RPMI7951 (cell line): ENCODE measurements around a stretch of chr17.

DNA sequence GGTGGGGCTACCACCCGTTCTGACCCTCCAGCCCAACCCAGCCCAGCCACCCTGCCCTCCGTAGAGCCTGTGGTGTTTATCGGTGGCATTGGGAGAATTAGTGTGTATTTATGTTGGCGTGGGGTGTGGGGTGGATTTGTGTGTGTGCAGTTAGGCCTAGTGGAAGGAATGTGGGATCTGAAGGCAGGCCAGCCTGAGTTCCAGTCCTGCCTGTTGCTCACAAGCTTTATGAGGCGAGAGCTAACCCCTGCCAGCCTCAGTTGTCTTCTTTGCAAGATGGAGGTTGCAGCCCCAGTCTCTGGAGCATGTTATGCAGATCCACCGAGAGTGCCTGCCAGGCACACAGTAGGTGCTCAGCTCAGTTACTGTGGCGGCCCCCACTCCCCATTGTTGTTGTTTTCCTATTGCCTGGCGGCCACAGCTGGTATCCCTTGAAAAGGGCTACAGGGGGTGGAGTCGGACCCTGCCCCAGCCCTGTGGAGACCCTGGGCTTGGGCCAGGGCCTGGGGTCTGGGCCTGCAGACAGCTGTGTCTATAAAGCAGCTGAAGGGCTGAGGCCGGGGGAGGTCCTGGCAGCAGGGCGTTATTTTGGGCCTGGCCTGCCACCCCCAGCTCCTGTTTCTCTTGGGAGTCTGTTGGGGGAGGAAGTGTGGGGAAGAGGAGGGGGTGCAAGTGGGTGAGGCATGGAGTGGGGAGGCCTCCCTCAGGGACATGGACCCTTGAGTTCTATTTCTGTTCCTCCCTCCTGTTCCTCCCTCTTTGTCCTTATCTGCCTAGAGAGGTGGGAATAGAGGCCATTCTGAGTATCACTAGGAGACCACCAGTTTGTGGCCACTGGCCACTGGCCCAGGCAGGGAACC, 5.2 kb downstream of the ERBB2 start:
- RAMPAGE, long total RNA = no peak

GRCh38 chr17:39709470-39710608, 10.0 kb downstream of the ERBB2 start:
- RAMPAGE, long total RNA = no peak

GRCh38 chr17:39728385-39728893, 1.9 kb downstream of the MIEN1 start:
- RAMPAGE, long total RNA = no peak

DNA sequence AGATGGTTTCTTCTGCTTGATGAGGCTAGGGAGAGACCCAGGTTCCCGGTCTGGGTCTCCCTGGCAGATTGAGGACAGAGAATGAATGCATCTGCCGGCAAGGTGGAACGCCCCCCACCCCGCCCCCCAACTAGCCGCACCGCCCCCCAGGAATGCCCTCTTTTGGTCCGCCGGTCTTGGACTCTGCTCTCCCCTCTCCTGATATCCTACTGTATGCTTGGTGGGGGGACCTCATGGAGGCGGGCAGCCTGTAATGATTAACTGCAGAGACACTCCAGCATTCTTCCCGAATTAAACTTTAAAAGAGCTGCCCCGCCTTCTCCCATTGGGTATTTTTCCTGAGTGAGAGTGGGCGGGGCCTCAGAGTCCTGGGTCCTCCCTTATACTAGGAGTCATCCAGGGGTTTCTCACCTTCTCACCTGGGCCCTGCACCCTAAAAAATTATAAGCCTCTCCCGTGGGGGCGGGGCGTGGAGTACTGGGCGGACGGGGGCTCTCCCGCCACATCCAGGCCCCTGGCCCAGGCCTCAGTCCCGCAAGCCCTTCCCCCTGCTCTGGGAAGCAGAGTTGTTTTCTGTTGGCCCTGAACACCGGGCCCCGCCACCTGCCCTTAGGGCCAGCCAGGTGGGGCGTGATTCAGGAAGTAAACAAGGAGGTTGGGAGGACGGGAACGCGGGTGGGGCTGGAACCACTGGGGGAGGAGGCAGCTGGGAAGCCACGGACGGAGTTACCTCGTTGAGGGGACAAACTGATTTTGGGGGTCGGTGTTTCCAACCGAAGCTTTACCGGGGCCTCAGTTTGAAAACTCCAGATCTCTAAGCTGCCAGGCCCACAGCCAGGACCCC, 1.5 kb downstream of the GRB7 start:
- RAMPAGE, long total RNA = no peak

DNA sequence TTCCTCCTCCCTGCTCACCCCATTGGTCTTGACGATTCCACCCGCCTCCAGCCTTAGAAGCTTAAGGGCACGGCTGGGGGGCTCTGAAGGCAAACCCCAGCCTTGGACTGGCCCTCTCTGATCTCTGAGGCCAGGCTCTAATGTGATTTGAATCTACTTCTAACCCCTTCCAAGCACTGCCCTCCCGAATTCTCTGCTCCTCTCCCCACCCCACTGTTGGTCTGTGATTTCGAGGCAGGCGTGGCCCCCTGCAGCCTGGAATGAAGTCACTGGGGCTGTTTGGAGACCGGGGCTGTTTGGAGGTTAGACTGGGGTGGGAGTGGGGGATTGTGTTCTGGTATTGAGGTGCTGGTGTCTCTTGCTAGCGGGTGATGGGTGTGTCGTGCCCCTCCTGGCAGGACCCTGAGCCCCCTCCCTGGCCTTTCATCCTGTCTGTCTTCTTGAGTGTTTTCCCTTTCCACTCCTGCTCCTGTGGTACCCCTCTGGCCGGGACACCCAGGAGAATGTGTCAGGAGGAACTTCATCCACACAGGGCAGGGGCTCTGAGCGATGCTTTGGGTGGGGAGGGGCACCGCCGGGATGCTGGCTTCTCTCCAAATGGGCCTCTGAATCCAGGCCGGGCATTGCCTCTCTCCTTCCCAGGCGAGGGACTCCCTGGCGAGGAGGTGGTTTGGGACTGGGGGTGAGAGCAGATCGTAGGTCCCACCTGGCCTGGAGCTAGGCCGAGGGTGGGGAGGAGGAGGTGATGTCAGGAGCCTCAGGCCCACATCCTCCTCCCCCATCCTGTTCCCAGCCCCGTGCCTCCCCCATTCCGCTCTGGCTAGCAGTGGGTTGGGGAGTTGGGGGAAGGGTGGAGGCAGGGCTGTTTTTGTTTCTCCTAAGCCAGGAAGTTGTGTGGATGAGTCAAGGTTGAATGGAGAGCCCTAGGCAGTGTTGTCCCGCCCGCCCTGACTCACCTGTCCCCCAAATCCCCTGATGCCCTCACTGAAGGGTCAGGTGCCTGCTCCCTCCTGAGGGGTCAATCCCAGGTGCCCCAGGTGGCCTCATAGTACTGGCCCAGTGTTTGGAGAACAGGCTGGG, 2.5 kb downstream of the GRB7 start:
- RAMPAGE, long total RNA = no peak

- RAMPAGE, long total RNA = no peak
Measured at GRCh38 chr17:39772312-39772818, 34.6 kb downstream of the GRB7 start.

- RAMPAGE, long total RNA = no peak
Measured at GRCh38 chr17:39782254-39782985, 44.7 kb downstream of the GRB7 start.

GRCh38 chr17:39866994-39867495, 957 bp upstream of the ZPBP2 start:
- RAMPAGE, long total RNA = no peak

DNA sequence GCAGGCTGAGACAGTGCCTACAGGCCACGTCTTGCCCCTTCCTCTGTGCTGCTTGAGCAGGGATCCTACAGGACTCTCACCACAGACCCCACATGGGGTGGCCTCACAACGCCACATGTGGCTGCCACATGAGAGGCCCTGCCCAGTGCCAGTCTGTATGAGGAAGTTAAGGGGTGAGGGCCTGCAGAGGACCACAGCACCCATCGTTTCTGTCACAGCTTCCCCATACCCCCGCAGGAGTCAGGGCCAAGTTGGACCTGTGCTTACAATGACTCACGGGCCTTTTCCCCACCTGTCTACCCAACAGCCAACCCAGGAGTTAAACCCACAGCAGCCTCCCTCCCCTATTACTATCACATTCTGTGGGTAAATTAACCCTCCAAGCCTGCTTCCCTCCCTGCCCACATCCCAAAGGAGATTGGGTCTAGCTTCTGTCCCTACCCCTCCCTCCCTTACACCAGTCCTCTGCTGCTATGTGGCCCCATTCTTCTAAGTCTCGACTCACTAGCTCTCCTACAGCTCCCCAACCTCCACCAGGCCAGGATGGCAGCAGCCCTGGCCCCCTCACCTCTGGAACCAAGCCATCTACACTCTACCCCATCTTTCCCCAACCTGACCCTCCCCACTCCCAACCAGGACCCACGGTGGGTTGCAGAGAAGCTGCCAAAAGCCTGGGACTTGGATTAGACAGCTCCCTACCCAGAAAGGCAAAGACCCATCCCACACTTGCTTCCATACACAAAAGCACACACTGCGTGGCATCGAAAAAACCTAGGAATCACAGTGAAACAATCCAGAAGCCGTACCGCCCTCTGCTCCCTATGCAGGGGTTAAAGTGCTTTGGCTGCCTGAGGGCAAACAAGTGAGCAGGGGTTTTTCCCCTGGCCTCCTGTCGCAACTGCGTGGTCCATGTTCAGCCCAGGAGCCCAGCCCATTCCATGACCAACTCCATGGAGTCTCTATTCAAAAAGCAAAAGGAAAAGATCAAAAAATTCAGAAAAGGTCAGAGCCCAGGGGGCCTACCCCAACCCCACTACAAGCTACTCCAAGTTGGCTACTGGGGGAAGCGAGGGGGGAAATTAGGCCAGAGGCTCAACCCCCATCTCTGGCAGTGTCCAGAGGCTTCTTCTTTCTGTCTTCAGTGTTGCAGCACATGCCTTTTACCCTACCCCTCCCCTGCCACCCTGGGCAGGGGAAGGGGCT, 3.3 kb upstream of the GSDMB start:
- RAMPAGE, long total RNA = no peak

DNA sequence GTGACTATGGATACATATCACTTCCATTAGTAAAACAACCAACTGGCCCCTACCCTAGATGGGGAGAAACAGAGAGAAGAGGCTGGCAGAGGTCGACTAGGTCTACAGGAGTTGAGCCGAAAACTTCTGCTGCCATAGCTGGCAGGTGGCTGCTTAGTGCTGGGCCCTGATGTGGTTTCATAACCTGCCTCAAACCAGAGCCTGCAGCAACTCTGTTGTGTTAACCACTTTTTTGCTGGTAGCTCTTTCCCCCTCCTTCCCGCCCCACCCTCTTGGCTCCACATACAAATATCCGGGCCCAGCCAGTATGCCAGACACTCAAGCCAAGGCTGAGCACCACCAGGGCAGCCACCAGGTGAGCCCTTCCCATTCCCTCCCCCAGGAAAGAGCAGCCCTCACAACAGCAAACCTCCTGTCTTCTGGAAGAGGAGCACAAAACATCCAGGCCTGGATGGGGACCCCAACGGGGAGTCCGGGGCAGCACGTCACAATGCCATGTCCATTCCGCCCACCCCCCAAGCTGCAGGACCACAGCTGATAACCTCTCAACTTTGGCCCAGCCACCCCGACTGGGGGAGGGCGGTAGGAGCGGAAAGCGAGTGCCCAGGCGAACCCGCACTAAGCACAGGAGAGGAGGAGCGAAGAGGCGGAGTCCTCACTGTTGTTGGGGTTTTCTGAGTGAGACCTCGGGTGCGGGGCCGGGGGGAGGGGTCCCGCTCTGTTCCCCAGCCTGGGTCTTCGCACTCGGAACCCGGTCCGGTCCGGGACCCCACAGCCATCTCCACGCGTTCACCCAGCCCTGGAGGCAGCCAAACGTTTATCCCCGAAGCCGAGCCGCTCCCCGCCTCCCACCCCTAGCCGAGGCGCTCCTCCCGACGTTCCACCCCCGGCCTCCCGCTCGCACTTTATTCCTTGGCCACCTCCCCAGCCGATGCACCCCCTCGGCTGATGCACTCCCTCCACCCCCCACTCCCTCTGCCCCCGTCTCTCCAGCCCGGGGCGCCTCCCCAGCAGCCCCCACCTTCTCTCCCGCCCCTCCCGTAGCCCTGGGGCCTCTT, 664 bp downstream of the ORMDL3 start:
- RAMPAGE, long total RNA = no peak

GRCh38 chr17:39965328-39965853, 2.6 kb downstream of the GSDMA start:
- RAMPAGE, long total RNA = no peak

GRCh38 chr17:40015049-40015320, 255 bp upstream of the CSF3 start:
- RAMPAGE, long total RNA = no peak

DNA sequence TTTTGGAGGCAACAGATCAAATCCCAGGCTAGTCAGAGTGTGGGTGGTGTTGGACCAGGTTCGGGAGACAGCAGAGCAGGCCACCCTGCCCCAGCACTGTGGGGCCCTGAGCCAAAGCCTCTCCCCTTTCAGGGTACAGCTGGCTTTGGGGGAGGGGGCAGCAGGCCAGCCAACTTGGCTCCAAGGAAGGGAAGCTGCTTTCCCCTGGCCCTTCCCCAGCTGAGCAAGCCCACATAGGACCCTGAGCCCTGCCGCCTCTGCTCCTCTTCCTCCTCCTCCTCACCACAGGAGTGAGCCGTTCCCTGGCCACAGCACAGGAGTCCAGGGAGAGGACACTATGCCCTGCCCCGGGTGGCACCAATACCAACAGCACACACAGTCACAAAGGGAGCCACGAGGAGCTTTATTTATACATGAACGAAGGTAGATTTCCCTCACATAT, 3.5 kb downstream of the CSF3 start:
- RAMPAGE, long total RNA = no peak

GRCh38 chr17:40026578-40027364, 11.5 kb downstream of the CSF3 start:
- RAMPAGE, long total RNA = no peak

GRCh38 chr17:40058388-40058845, 4.2 kb upstream of the MED24 start:
- RAMPAGE, long total RNA = no peak

DNA sequence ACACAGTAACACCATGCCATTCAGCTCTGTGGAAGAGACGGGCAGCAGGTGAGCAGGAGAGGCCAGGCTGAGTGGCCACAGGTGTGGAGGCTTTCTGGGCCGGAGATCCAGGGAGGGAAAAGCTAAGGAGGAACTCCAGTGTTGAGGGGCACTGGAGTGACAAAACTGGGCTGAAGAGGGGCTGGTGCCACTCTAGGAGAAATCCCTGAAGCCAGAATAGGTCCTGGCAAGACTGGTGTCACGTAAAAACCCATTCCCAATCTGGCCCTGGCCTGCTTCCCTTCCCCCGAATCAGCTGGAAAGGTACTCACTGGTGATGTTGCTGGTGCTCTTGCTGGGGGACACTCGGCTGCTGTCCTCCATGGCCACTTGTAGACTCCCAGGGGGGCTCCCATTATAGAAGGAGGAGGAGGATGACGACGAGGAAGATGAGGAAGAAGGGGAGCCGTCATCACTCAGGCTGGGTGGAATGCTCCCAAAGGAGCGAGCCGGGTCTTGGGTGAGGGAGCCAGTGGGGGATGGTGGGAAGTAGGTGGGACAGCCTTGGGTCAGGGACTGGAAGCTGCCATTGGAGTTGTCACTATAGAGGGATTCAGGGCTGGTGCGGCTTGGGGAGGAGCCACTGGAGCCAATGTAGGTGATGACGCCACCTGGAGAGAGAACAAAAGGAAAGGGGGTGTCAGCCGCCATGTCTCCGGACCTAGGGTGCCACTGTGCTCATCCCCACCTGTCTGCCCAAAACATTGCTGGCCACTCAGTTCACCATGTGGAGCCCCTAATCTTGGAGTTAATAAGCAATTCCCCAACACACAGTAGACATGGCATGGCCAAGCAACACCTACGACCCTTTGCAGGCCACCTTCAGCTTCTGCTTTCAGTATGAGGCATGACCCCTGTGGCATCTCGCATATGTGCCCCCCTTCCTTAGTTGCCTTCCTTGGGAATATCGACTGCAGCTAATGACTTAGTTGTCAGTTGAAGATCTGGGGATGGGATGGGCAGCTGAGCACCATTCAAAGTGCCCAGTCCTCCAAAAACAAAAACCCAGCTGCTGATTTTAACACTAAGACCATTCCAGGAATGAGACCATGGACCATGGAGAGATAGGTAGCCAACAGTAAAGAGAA, 3.3 kb downstream of the NR1D1 start:
- RAMPAGE, long total RNA = no peak

DNA sequence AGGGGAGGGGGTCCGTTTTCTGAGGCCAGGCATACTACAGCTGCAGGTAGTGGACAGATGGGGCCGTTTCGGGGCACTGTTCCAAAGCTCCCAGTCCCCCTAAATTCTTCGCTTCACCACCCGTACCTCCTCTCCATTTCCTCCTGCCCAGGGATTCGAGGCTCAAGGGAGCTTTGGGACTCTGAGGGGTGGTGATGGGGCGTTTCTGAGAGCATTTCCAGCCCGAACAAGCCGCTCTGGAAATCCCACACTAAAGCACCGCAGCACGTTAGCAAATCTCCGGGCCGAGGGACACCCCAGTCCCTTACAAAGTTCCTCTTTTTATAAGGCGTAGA, 747 bp downstream of the NR1D1 start:
- RAMPAGE, long total RNA = no peak

- RAMPAGE, long total RNA = no peak
Measured at GRCh38 chr17:40114361-40115330, 7.1 kb upstream of the MSL1 start.

- RAMPAGE, long total RNA = no peak
Measured at GRCh38 chr17:40124844-40125042, 3.0 kb downstream of the MSL1 start.

DNA sequence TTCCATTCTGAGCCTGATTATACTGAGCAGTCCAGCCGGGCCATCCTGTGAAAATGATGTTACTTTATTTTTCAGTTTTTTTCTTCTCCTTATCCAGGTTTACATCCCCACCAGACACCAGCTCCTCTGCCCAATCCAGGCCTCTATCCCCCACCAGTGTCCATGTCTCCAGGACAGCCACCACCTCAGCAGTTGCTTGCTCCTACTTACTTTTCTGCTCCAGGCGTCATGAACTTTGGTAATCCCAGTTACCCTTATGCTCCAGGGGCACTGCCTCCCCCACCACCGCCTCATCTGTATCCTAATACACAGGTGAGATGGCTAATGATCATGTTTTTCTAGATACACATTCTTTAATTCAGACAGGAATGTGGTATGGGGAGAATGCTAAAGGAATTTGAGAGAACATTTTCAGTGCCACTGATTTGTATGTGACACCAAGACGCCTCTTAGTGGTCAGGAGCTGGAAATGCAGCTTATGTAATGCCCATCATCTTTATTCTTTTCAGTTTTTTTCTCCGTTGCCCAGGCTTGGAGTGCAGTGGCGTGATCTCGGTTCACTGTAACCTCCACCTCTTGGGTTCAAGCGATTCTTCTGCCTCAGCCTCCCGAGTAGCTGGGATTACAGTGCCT, 9.0 kb upstream of the RAPGEFL1 start:
- RAMPAGE, long total RNA = no peak